Hematopoietic multipotent progenitor cell (in vitro differentiated cells): ENCODE results near the gene LCN6.

DNA sequence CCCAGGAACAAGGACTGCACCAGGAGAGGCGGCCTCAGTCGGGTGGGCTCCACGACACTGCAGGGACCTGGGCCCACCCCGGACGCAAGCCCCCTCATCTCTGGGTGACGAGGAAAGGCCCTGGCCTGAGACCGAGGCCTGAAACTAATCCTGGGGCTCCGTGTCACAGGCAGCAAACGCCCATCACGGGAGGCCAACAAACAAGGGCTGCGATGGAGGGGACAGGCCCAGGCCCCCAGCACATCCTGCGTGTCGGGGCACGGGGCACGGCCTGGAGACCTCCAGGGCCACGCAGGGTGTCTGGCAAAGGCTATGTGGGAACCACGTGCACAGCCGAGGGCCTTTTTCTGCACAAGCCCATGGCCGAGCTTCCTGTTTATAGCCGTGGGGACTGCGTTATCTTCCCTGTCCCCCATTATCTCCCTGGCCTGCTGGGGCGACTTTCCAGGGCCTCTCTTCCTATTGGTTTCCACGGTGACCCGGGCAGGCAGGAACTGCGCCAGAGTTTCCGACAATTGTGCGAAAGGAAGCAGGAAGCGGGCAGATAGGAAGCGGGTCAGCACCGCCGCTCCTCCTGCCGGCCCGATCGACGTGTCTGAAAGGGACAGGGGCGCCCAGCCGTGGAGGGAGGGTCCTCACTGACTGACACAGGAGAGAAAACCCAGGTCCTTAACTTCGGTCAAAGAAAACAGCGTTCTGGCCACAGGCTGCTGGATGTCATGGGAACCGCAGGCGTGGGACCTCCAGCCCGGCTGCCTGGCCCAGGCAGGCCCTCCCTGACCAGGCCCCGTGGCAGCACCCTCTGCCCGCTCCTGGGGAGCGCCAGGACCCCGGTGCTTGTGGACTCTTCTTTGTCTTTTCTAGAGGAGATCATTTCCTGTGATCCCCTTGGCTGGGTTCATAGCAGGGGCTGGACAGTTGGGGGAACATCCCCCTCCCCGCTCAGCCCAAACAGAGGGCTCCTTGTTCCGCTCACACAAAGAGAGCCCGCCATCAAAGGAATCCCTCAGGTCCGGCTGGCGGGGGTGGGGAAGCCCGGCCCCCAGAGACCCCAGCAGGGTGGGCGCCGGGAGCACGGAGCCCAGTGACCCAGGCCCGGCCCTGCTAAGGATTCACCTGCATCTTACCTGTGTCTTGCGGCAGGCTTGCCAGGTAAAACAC is 29.1 kb upstream of the SEC16A start:
- CAGE, long polyA plus RNA: no peak

- CAGE, long polyA plus RNA: no peak
These were observed 19.2 kb downstream of the NOTCH1 start for GRCh38 chr9:136526553-136527074.

GRCh38 chr9:136544590-136545588 is 959 bp downstream of the NOTCH1 start:
- CAGE, long polyA plus RNA: no peak

GRCh38 chr9:136586982-136587651 is 41.3 kb upstream of the NOTCH1 start:
- CAGE, long polyA plus RNA: no peak

DNA sequence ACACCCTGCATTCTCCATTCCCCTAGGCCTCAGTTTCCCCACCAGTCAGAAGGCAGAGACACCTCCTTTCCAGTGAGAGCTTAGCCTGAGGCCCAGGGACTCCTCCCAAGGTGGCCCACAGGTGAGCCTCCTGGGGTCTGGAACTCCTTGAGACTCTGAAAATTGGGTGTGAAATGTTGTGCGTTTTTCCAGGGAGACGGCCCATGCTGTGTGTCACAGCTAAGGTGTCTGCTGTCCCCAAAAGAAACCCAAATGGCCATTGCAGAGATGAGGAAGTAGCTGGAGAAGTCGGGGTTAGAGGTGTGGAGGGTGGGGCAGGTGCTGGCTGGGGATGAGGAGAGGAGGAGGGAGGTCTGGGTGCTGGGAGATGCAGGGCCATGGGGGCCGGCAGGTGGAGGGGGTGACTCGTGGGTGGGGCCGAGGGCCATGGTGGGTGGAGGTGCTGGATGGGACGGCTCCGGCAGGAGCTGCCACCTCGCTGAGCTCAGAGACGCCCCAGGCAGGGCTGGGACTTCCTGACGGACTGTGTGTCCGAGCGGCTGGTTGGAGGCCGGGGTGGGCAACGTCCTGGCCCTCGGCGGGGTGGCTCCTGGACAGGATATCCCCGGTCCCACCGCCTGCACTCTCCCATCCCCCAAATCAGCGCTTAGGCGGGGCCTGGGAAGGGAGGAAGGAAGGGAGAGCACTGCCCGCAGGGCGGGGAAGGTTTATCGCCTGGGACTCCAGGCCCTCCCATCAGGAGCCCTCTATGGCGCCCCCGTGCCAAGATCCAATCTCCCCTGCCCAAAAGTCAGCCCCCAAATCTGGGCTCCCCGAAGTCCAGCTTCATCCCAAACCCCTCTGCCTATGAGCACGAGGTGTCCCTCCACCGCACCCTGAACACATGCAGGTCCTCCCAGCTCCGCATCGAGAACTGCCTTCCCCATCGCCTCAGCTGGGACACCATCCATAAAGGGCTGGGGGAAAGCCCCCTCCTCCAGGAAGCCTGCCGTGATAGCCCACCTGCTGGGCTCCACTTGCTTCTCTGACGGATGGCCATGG is 58.1 kb upstream of the NOTCH1 start:
- CAGE, long polyA plus RNA: no peak

GRCh38 chr9:136610585-136611017 is 52.1 kb upstream of the EGFL7 start:
- CAGE, long polyA plus RNA: no peak

- CAGE, long polyA plus RNA: no peak
These were observed 48.4 kb upstream of the EGFL7 start for GRCh38 chr9:136614230-136614750.

- CAGE, long polyA plus RNA: no peak
These were observed 38.1 kb upstream of the EGFL7 start for GRCh38 chr9:136624672-136625009.

GRCh38 chr9:136626609-136627023 is 36.1 kb upstream of the EGFL7 start:
- CAGE, long polyA plus RNA: no peak

DNA sequence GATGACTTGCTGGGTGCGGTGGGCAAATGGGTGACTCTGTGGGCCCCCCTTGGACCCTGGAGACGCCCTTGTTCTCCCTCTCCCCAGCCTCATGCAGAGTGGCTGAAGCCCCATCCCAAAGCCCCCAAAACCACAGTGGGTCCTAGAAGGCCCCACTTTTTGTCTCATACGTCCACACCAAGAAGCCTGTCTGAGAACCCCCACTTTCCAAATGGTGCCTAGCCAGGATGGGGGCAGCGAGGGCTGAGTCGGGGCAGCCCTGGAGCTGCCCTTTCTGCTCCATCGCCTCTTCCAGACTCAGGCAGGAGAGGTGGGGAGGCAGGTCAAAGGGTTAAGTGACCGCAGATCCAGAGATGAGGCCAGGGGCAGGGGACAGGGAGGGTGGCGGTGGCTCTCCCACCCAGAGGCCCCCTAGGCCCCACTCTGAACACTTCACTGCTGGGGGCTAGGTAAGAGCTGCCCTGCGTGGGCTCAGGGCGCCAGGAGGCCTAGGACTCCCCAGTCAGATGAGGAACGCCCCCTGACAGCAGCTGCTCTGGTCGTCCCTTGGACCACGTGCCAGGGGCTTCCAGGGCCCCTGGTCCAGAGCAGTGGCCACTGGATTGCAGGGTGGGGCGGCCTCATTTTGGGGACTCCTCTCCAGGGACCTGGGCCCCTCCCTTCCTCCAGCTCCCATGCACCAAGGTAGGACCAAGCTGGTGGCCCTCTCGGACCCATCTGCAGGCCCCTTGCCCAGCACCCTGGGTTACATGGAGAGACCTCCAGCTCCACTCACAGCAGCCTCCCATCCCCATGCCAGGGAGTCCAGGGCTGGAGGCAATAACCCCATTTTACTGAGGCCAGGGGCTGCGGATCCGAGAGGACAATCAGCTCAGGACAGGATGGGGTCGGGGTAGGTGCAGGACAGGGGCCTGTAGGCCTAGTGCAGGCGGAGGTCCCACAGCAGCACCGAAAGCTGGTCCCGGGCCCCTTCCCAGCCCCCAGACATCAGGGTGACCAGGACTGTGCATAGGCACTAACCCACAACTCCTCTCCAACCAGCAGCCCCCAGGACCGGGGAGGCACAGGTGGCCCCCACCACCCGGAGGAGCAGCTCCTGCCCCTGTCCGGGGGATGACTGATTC is 1.3 kb downstream of the EGFL7 start:
- CAGE, long polyA plus RNA: no peak

GRCh38 chr9:136690688-136691170 is 3.5 kb upstream of the AGPAT2 start:
- CAGE, long polyA plus RNA: no peak

GRCh38 chr9:136693457-136694196 is 6.4 kb upstream of the AGPAT2 start:
- CAGE, long polyA plus RNA: no peak

- CAGE, long polyA plus RNA: no peak
These were observed 14.1 kb downstream of the DIPK1B start for GRCh38 chr9:136726089-136727206.

- CAGE, long polyA plus RNA: no peak
These were observed 14.2 kb downstream of the LCN10 start for GRCh38 chr9:136728457-136729091.

DNA sequence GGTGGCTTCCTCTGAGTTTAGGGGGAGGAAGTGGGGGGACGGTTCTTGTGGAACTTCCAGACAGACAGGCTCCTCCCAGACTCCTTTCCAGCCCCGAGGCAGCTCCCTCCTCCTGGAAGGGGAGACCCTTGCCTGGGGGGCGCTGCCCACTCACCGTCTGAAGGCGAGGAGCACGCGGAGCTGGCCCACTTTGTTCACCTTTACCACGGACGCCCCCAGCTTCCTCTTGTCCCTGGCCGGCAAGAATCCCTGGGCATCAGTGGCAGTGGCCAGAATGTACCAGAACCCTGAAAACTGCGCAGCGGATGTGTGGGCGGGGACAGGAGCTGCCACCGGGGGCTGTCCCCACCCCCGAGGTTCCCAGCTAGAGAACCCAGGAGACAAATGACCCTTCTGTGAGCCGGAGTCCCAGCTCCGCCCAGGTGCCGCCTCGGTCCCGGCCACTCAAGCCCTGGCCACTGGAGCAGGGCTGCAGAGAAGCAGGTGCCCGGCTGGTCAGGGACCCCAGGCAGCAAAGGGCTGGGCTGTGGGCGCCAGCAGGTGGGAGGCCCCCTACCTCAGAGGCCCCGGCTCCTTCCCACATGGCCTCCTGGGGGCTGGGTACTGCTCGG is 908 bp downstream of the LCN10 start:
- CAGE, long polyA plus RNA: start-site peak on the minus strand centred at position 317 of the sequence, 131 bp wide, 17 reads

GRCh38 chr9:136748243-136749012 is at the start of gene LCN6:
TSS of gene LCN6 (minus strand) at chr9:136748525.
- CAGE, long polyA plus RNA: no peak

DNA sequence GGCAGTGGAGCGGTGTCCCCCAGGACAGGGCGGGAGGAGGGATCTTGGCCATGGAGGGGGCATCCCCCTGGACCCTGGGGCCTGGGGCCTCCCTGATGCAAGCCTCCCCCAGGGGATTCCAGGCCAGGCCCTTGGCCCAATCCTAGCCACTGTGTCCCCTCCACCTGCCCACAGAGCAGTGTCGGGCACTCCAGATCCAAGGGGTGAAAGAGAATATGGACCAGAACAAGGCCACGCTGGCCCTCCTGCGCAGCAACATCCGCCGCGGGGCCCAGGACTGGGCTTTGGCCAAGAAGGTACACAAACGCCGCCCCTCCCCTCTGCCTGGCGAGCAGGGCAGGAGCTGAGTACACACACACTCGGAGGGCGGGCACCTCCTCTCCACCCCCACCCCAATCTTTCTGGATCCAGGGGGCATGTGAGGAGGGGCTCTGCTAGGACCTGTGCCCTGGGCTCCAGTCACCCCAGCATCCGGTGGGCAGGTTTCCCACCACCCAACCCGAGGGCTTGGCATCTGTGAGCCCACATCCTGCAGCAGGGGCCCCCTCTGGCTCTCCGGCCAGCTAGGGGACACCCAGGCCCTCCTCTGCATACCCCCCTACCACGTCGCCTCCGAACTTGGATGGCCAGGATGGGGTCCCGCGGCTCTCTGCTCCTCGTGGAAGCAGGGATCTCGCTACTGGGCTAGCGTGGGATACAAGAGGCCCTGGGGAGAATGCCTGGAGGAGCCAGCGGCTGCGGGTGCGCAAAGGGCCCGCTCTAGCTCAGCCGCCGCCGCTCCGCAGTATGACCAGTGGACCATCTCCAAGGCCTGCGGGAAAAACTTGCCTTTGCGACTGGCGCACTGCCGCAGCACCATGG is 3.0 kb downstream of the CCDC183 start:
- CAGE, long polyA plus RNA: no peak

GRCh38 chr9:136849896-136850162 is 620 bp downstream of the PHPT1 start:
- CAGE, long polyA plus RNA: no peak

GRCh38 chr9:136986048-136986315 is 3.2 kb downstream of the LCNL1 start:
- CAGE, long polyA plus RNA: no peak

DNA sequence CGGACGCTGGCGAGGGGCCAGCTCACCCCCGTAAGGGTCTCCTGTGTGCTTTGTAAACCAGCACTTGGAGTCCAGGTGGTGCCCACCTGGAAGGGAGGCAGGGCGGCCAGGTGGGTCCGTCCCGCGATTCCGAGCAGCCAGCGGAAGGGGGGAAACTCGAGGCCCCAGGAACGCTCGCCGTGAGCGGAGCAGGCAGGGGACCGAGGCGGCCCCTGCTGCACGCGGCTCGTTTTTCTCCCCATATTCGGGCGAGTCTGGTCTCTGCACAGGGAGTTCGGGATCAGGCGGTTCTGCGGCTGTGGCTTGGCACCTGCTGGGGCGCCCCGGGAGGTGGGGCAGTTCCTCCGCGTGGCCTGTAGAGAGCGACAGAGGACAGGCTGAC is 585 bp upstream of the ABCA2 start:
- CAGE, long polyA plus RNA: no peak